Sternocleidomastoid (tissue), 1 donor: ENCODE measurements around a stretch of chr21.

DNA sequence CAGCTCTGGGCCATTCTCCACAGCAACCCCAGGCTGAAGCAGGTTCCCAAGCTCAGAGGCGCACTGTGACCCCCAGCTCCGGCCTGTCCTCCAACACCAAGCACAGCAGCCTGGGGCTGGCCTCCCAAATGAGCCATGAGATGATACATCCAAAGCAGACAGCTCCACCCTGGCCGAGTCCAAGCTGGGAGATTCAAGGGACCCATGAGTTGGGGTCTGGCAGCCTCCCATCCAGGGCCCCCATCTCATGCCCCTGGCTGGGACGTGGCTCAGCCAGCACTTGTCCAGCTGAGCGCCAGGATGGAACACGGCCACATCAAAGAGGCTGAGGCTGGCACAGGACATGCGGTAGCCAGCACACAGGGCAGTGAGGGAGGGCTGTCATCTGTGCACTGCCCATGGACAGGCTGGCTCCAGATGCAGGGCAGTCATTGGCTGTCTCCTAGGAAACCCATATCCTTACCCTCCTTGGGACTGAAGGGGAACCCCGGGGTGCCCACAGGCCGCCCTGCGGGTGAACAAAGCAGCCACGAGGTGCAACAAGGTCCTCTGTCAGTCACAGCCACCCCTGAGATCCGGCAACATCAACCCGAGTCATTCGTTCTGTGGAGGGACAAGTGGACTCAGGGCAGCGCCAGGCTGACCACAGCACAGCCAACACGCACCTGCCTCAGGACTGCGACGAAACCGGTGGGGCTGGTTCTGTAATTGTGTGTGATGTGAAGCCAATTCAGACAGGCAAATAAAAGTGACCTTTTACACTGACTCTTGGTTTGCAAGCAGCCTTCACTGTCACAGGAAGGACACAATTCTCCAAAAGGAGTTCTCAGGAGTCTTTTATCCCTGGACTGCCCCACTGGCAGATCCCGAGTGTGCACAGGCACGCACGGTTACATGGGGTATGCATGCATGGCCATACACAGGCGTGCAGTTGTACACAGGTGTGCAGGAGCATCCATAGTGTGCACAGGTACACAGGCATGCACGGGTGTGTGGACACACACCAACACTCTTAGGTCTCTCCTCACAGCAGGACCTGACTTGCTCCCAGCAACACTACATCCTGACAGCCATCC lies 28.9 kb downstream of the SLC19A1 start:
- PRO-cap: no peak

GRCh38 chr21:45529764-45530724 lies 12.2 kb downstream of the SLC19A1 start:
- PRO-cap: no peak

- PRO-cap: unidirectional peak, plus-strand start at chr21:45555464; bidirectional peak, plus-strand start at chr21:45555924, minus-strand start at chr21:45555803
These were observed 13.2 kb upstream of the SLC19A1 start for GRCh38 chr21:45555247-45556037.

DNA sequence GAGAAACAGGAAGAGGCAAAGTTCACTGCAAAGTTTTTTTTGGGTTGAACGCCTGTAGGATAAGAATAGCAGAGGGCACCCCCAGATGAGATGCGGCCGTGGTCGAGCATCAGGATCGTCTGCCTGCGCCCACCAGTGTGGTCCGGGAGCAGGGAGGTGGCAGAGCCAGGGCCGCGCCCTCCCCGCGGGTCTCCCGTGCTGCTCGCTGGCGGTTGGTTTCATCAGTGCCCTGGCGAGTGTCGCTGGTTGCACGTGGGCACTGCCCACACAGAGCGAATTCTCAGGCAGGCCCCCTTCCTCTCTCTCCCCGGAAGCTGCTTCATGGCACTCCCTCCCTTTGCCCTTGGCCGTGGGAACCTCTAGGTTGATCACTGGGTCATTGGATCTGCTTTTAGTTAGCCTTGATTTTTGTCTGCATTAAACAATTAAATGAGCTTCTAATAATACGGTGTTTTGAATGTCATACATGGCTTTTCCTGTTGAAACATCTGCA lies 120.0 kb downstream of the PCBP3 start:
- PRO-cap: no peak

DNA sequence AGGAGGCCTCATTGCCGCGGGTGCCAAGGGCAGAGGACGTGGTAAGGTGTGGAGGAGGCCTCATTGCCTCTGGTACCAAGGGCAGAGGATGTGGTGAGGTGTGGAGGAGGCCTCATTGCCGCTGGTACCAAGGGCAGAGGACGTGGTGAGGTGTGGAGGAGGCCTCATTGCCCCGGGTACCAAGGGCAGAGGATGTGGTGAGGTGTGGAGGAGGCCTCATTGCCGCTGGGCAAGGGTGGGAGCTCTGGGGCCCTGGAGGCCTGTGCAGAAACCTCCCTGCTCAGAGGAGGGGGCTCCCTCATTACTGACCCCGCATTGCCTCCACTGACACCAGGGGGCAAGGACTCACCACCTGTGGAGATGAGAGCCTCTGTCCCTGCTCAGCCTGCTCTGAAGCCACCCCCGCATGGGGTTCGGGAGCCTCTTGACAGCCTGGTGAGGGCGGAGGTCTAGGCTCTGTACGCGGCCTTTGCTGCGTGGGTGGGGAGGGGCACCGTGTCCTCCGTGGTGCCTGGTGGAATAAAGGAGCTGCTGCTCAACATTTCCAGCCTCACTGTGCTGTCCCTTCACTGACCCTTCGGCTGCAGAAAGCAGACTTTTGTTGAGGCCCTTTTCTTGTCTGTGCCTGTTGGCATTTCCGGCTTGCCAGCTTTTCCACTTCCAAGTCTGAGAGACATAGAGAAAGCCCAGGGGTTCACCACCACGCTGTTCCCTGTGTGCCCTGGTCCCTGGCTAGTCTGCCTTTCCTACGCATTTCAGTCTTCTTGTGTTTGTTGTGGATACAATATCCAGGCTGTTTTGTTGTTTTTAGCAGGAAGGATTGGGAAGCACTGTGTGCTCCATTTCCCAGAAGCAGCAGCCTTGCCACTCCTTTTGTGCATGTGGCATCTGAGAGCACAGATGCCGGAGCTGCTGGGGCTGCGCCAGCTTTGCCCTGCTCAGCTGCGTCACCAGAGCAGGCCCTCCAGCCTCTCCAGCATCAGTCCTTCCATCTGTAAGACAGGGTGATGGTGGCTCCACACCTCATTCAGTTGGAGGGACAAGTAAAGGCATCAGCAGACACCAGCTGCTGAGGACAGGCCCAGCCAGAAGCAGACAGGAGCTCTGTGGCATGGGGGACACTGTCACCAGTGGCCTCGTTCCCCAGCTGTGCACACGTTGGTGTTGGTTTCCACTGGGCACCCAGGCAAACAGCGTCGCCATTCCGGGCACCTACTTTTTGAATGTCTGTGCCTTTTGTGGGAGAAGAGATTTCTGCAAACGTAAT lies 94.7 kb upstream of the COL6A1 start:
- PRO-cap: no peak

- PRO-cap: no peak
These were observed 80.3 kb upstream of the COL6A1 start for GRCh38 chr21:45901059-45901837.

DNA sequence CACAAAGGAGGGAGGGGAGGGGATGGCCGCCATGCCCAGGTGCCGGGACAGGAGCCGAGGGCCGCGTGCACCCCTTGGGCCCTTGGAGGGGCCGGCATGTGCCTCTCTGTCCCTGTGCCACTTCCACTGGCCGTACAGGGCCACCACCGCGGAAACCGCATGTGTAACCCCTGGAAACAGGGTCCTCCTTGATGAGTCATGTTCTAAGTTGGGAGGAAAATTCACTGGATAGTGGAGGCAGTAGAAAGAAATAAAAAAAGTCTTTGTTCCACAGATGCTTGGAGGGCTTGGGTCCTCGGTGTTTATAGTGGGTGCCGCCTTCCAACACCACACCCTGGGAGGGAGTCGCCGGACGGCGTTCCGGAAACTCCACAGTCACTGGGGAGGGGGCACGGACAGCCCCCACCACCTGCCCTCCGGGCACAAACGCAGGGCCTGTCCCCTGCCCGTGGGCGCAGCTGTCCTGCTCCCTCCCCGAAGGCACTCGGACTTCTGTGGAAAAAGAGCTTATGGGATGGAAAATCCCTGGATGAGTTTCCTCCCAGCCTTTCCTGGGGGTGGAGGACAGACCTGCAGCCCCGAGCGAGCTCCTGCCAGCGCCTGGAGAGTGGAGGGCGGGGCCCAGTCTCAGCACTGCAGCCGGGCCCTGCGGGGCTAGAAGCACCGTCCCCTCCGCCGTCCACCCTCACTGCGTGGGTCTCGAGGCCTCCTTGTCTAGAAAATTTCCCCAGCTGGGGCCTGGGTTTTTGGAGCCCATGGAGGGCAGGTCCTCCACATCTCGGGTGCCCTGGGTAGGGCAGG lies 6.7 kb upstream of the COL6A1 start:
- PRO-cap: unidirectional peak, minus-strand start at position 128 of the sequence; bidirectional peak, plus-strand start at position 624 of the sequence, minus-strand start at position 494 of the sequence

DNA sequence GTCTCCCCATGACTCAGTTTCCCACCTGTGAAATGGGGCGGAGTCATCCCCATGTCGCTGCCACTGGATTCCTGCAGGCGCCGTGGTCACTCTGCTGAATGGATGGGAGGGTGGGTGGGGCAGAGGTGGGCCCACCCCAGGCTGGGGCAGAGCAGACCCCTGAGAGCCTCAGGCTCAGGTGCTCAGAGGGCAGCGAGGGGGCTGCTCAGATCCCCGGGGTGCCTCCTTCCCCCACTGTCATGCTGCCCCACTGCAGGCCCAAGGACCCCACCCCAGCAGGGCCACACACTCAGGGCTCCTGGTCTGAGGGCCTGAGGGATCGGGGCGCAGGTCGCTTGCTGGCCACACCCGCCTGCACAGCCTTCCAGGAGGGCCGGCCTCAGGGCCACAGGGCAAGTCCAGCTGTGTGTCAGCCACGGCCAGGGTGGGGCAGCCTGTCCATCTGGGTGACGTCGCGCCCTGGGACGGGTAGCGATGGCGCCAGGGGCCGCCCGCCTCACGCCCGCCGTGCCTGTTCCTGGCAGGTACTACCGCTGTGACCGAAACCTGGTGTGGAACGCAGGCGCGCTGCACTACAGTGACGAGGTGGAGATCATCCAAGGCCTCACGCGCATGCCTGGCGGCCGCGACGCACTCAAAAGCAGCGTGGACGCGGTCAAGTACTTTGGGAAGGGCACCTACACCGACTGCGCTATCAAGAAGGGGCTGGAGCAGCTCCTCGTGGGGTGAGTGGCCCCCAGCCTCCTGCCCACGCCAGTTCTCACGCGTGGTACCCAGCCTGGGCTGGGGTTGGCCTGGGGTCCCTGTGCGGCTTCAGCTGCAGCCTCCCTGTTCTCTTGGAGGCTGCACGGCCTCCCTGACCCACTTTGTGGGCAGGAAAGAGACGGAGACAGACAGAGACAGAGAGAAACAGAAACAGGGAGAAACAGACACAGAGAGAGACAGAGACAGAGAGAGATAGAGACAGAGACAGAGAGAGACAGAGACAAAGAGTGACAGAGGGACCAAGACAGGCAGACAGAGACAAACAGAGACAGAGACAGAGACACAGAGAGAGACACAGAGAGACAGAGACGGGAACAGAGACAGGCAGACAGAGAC lies 2.5 kb downstream of the COL6A1 start:
- PRO-cap: no peak

- PRO-cap: no peak
These were observed 14.3 kb downstream of the COL6A2 start for GRCh38 chr21:46112074-46112761.

GRCh38 chr21:46128909-46129596 lies 26.3 kb downstream of the FTCD start:
- PRO-cap: no peak

GRCh38 chr21:46322228-46323364 lies 1.1 kb downstream of the C21orf58 start:
- PRO-cap: no peak

GRCh38 chr21:46390563-46390883 lies 66.6 kb downstream of the PCNT start:
- PRO-cap: no peak

- PRO-cap: no peak
These were observed 33.1 kb upstream of the DIP2A start for GRCh38 chr21:46425460-46426024.

- PRO-cap: no peak
These were observed 3.0 kb upstream of the DIP2A start for GRCh38 chr21:46455634-46456147.

GRCh38 chr21:46457710-46458767 lies 652 bp upstream of the DIP2A start:
- PRO-cap: unidirectional peak, minus-strand start at chr21:46458489; bidirectional peak, plus-strand start at chr21:46459037, minus-strand start at chr21:46458688

DNA sequence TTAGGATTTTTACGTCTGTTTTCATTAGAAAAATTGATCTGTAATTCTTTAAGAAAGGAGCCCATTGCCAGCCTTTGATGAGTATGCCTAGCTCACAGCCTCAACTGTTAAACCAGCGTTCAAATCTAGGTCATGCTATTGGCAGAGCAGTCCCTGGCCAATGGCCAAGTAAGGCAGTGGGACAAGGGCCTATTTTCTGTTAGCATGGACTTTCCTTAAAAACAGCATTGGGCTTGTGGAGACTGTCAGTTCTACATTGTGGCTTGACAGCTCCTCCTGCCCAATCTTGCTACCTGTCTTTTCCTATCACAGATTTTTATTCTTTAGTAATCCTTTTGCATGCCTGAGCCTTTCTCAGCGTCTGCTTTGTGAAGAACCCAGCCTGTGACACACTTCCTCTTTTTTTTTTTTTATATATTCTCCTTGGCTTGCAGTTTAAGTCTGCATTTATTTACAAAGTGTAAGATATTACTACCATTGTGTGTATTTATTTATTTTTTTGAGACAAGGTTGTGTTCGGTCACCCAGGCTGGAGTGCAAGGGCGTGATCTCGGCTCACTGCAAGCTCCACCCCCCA lies 56.5 kb downstream of the DIP2A start:
- PRO-cap: no peak

- PRO-cap: no peak
These were observed 19.3 kb downstream of the S100B start for GRCh38 chr21:46585325-46586191.

DNA sequence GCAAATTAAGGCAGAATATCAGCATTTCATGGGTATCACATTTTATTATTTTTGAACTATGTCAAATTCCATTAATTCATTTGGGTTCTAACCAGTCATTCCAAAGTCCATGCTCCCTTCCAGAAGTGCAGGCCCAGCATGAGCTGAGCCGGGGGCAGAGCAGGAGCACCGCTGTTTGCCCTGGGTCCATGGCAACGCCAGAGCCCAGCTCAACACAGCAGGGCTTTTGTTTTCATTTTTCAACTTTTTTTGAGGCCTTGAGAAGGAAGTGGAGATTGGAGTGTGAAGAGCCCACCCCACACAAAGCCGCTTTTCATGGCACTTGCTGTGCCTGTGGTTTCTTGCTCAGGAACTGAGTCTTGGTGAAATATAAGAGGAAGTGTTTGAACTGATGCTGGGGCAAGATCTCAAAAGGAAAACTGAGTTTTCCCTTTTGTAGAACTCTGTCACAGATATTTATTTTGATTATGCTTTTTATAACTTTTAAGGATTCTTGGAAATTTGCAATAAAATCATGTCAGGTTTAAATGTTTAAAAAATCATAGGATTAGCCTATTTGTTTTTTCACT lies 13.2 kb upstream of the PRMT2 start:
- PRO-cap: no peak

- PRO-cap: no peak
These were observed 31.7 kb downstream of the PRMT2 start for GRCh38 chr21:46666944-46667735.